ENCODE measurements around the gene TRAM1L1.

DNA sequence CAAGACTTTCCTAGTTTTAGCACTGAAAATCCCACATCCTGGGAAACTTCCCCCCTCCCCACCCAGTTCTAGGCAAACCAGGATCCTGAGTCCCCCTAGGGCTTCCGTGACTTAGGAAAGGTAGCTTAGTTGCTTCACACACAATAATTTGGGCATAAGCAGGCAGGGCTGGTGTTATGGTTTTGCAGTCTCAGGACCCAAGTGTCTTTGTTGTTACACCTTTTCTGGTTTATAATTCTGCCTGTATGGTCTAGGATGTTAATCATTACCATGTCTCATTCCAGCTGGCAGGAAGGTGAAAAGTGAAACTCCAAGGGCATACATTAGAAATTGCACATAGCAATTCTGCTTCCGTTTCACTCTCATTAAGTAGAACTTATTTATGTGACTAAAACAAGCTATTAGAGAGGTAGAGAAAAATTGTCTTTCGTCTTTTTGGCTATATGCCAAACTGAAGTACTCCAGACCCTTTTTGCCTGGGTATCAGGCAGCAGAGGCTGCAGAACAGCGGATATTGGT, 16.9 kb downstream of the UGT8 start:
- RRBS: no CpG with 5 or more reads among the region's 4 CpGs

- RRBS: 2% methylated on average over 8 of the region's 42 CpGs
Observed at GRCh38 chr4:117085155-117085758, at the start of gene TRAM1L1. TRAM1L1 (minus strand) TSS chr4:117085576.

- RRBS: no CpG with 5 or more reads among the region's 9 CpGs
Observed at GRCh38 chr4:117831436-117831803, 202.9 kb upstream of the NDST3 start.

DNA sequence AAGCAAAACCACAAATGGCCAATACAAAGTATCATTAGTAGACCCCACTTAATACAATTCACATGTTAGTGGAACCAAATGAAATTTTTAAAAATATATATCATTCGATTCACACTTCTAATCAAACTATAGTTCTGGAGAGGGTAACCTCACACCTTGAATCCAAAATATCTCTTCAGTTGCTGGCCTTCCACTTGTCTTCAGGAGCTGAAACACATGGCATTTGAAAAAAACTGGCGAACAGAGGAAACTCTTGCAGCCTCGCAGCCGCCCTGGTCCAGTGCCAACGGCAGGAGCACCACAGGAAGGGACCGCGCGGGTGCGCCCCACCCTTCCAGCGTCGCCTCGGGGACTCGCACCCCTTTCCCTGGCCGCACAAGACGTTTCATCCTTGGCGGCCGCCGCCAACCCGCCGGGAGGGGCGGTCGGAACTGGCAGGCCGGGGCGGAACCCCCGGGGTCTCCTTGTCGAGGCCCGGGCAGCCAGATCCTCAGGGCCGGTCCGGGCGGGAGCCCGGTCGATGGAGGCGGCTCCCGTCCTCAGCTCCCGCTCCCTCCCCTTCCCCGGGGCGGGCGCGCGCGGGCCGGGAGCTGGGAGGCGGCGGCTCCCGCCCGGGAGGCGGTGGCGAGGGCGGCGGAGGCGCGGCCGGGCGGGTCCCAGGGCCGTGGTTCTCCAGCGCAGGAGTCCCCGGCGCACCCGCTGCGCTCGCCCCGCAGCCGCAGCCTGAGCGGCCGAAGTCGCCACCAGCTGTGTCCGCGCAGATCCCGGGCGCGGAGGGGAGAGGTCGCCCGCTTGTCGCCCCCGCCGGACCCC, 1.1 kb upstream of the NDST3 start:
- RRBS: 2% methylated on average over 29 of the region's 76 CpGs

- RRBS: 4% methylated on average over 4 of the region's 64 CpGs
Observed at GRCh38 chr4:118265343-118266283, 87.2 kb downstream of the PRSS12 start.

GRCh38 chr4:118746531-118747113, 61.4 kb downstream of the METTL14 start:
- RRBS: no CpG with 5 or more reads among the region's 3 CpGs

- RRBS: no CpG with 5 or more reads among the region's 10 CpGs
Observed at GRCh38 chr4:118781572-118782140, 54.3 kb downstream of the SEC24D start.

GRCh38 chr4:118805358-118806335, 30.3 kb downstream of the SEC24D start:
- RRBS: no CpG with 5 or more reads among the region's 5 CpGs

- RRBS: no CpG with 5 or more reads among the region's 4 CpGs
Observed at GRCh38 chr4:118916456-118917121, 27.9 kb downstream of the SYNPO2 start.

- RRBS: no CpG with 5 or more reads among the region's 3 CpGs
Observed at GRCh38 chr4:118948441-118948833, 59.8 kb downstream of the SYNPO2 start.

GRCh38 chr4:119396484-119397063, 74.6 kb upstream of the FABP2 start:
- RRBS: no CpG with 5 or more reads among the region's 13 CpGs

GRCh38 chr4:119490924-119491354, 137.7 kb downstream of the PDE5A start:
- RRBS: no CpG with 5 or more reads among the region's 2 CpGs

- RRBS: 2% methylated on average over 23 of the region's 108 CpGs
Observed at GRCh38 chr4:119627052-119628270, 1.1 kb downstream of the PDE5A start.

GRCh38 chr4:121139907-121140106, 24.3 kb downstream of the TNIP3 start:
- RRBS: no CpG with 5 or more reads among the region's 2 CpGs

DNA sequence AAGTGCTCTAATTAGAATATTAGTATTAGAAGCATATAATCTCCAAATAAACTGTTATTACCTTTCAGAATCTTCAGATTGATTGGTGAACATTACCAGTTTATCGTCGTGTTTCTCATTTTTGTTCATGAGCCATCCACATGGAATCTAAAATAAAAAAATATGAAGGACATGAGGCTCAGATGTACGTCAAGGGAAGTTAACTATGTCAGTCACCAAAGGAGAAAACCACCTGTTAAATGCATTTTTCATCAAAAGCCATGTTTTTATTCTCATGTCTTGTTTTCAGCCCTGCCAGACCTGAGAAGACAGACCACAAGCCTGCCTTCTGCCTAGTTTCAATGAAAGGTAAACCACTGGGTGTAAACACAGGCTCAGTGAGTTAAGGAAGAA, 52.2 kb upstream of the TNIP3 start:
- RRBS: no CpG with 5 or more reads among the region's 3 CpGs

DNA sequence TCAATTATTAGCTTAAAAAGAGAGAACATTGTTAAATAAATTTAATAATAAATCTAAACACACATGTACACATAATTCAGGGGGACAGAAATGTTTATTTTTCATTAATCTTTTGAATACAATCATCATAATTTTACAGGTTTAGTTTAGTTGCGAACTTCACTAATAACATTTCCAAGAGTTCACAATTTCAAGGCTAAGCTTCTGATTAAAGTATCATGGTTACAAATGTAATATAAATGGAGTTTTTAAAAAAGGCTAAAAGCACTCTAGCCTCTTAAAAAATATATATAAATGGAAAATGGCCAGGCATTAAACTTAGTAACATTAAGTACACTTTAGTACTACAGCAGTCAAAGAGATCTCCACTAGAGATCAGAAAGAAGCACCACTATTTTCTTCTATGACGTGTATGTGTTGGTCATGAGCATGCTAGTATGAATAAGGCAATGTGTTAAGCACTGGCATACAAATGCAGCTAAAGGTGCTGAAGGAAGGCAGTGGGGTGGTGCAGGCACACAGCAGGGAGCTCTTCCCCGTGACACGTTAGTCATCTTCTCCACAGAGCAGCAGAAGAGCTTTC, 28.8 kb downstream of the ANXA5 start:
- RRBS: no CpG with 5 or more reads among the region's 4 CpGs

GRCh38 chr4:121669472-121669785, 27.4 kb downstream of the ANXA5 start:
- RRBS: no CpG with 5 or more reads among the region's 2 CpGs

DNA sequence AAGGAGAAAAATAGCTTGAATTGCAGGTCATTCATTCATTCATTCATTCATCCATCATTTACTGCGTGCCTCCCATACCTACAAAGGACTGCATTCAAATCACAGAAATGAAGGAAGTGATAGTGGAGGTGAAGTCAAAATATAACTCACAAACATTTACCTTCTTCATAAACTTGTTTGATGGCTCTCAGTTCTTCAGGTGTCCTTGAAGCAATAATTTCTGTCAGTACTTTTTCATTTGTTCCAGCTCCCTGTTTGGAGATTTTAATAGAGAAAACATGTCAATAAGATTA, 15.3 kb downstream of the ANXA5 start:
- RRBS: no CpG with 5 or more reads among the region's 1 CpG

Data from non-pigmented ciliary epithelial cell (primary cell).